B cell (primary cell): ENCODE data around the genes TNK1, SPEM2 and EFNB3.

DNA sequence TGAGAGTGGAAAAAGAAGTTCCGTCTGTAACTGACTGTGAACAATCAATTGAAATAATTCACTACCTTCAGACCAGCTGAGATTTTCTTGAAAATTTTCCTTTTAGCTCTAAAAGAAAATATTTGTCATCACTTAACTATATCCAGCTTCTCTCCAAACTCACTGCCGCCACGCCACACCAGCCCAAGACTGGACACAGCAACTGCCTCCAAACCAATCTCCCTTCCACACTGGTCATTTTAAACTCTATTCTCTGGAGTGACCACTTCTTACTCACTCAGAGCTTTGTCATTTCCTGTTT is 3.8 kb upstream of the CLDN7 start:
- PRO-cap: no peak
- CAGE, long polyA plus RNA: no peak

DNA sequence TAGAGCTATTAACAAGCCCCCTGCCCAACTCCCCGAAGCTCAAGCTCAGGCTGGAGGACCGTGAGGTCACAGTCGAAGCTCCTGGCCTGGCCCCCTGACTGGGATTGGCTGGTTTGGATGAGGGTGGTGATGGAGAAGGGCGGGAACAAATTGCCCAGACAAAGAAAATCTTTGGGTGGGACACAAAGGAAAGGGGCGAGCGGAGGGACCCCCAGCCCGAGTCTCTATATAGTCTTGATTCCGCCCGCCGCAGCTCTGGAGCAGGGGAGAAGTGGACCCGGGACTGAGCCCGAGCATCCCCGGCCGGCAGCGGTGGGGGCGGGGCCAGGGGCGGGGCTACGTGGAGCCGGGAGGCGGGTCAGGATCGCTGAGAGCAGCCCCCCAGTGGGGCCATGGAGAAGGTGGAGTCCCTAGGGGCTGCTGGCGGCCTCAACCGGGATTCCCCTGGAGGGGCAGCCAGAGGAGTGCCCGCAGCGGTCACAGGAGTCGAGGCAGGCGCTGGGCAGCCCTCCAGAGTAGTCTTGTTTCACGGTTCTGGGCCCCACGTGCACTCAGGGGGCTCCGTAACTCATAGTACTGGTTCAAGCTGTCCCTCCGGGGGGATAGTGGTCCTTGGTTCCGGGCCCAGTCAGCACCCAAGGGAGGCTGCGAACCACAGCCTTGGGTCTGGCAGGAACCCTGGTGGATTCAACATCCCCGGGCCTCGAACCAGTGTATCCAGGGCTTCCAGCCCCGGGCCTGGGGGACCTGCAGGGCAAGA is 1.1 kb upstream of the NEURL4 start:
- PRO-cap: bidirectional peak, plus-strand start at position 449 of the sequence, minus-strand start at position 257 of the sequence
- CAGE, long polyA plus RNA: no peak

DNA sequence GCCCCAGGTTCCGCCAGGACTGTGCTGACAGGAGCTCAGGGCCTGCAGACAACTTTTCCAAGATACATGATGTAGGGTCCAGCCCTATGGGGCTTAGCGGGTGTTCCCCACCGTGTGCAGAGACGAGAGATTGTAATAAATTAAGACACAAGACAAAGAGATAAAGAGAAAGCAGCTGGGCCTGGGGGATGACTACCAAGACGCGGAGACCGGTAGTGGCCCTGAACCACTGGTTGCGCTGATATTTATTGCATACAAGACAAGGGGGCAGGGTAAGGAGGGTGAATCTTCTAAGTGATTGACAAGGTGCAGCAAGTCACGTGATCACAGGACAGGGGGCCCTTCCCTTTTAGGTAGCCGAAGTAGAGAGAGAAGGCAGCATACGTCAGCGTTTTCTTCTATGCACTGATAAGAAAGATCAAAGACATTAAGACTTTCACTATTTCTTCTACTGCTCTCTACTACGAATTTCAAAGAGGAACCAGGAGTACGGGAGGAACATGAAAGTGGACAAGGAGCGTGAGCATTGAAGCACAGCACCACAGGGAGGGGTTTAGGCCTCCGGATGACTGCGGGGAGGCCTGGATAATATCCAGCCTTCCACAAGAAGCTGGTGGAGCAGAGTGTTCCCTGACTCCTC is 3.5 kb upstream of the NEURL4 start:
- PRO-cap: bidirectional peak, plus-strand start at position 439 of the sequence, minus-strand start at position 220 of the sequence
- CAGE, long polyA plus RNA: no peak

DNA sequence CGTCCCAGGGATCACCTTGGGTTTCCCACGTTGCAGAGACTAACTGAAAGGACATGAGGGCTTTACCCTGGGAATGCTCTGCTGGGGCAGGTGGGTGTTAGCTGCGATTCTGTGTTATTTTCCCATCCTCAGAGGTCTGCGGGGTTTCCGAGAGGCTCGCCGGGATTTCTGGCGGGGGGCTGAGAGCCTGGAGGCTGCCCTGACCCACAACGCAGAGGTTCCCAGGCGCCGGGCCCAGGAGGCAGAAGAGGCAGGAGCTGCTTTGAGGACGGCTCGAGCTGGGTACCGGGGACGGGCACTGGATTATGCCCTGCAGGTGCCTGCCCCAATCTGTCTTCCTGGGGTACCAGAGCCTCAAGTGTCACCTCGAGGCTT is 6.9 kb downstream of the ACAP1 start:
- PRO-cap: no peak
- CAGE, long polyA plus RNA: no peak

GRCh38 chr17:7380325-7380671 is 591 bp upstream of the TNK1 start:
- PRO-cap: no peak
- CAGE, long polyA plus RNA: no peak

DNA sequence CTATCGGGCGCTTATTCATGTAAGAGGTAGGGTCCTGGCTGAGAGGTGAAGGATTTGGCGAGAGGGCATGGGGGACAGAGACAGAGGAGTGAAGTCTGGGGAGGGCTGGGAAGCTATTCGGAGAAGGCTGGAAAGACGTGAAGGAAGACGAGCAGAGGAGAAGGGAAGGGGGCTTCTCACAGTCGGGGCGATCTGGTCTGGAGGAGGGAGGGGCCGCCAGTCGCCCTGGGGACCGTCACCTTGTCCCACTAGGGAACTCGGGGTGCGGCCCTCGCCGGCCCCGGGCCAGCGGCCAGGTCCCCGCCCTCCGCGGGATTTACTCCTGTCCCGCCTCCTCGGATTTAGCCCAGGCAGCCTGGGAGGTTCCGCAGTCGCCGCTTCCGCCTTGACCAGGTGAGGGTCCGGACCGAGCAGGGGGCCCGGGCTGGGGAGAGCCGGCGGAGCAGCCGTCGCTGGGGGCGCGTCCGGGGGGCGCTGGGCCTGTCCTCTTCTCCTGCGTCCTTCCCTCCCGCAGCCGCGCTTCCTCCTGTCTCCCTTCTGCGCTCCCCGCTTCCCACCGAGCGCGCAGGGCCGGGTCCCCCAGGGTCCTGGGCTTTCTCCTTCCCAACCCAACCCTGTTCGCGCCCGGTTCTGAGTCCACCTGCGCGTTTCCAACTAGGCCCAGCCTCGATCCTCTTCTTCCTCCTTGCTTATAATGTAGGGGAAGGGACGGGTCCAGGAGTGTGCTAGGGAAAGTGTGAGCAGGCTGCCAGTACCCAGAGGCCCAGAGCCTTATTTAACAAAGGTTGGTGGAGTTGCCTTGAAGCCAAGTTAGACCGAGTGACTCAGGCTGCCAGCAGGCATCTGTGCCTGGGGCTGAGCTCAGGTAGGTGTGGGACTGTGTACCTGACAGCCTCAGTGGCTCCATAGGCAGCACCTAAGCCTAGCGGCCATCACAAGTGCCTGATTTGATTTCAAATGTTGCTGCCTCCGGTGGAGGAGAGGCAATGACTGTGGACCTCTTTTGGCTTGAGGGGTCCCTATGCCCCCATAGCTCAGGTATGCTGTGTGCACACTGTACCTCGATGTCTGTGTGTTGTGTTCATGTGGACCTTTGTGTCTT is at the start of gene TNK1:
TSS of gene TNK1 (plus strand) at position 368 of the 1,102 bp plus-strand sequence.
- PRO-cap: no peak
- CAGE, long polyA plus RNA: no peak

DNA sequence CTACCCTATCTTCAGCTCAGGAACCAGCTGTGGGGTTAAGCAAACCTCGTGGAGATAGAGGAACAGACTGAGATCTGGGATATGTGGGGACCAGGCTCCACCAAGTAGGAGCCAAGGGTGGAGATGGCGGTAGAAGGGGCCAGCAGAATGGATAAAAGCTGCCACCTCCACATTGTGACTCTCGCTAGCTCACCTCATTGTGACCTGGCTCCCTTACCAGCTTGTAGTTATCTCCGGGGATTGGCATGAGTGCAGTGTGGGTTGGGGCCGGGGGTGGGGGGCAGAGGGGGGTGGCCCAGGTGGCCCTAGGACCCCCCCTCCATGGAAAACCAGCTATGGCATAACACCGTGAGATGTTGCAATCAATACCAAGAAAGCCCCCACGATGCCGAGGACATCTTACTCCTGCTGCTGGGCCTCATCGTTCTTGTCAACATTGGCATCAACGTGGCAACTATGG is at the start of gene SPEM2:
TSS of gene SPEM2 (plus strand) at position 249 of the 460 bp plus-strand sequence.
- PRO-cap: no peak
- CAGE, long polyA plus RNA: no peak

DNA sequence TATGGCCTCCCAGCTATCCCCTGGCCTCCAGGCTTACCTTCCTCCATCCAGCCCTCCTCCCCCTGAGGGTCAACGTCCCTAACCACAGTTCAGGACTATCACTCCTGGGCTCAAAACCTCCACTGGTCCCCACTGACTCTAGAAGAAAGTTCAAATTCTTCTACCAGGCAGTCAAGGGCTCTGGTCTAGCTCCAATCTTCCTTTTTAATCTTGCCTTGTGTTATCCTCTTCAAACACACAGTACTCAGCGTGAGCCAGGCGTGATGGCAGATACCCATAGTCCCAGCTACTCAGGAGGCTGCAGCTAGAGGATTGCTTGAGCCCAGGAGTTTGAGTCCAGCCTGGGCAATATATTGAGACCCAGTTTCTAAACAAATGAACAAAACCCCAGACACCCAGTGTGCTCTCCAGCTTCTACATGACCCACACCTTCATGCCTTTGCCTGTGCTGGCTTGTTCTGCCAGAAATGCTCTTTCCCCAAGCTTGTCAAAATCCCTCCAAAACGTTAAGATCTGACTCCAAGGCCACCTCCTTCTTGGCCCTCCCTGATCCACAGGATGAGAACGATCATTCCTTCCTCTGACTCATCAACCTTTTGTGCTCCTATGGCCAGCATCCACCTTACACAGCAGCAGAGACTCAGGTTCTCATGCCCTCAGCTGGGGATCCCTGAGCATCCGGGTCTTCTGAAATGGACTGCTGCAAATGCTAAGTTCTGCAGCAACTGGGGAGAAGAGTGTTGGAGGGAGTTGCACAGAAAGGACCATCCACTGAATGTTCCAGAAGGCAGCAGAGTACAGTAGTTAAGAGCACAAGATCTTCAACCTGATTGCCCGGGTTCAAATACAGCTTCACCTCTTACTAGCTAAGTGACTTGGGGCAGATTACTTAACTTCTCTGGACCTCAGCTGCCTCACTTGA is 3.1 kb downstream of the ZBTB4 start:
- PRO-cap: no peak
- CAGE, long polyA plus RNA: no peak

DNA sequence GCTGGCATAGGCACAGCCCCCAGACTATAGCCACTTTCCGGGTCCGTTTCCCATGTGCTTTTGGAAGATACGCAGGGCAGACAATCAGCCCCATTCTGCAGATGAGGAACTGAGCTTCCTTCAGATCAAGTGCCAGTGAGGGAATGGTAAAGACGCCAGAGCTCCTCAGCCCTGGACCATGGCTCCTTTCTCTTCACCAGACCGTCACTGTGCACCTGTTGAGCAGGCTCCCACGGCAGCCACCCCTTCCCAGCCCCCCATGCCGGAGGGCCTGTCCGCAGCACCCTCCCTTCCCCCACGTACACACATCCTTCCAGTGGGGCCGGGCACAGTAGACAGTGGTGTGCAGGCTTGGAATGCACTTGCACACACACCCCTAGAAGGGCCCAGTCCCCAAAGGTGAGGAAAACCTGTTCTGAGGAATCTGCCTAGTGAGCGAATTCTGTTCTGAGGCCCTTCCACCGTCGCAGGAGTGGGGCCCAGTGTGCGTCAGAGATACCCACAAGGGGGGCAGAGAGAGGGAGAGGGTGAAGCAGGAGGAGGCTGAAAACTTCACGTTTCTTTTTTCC is 2.1 kb downstream of the ZBTB4 start:
- PRO-cap: no peak
- CAGE, long polyA plus RNA: no peak

DNA sequence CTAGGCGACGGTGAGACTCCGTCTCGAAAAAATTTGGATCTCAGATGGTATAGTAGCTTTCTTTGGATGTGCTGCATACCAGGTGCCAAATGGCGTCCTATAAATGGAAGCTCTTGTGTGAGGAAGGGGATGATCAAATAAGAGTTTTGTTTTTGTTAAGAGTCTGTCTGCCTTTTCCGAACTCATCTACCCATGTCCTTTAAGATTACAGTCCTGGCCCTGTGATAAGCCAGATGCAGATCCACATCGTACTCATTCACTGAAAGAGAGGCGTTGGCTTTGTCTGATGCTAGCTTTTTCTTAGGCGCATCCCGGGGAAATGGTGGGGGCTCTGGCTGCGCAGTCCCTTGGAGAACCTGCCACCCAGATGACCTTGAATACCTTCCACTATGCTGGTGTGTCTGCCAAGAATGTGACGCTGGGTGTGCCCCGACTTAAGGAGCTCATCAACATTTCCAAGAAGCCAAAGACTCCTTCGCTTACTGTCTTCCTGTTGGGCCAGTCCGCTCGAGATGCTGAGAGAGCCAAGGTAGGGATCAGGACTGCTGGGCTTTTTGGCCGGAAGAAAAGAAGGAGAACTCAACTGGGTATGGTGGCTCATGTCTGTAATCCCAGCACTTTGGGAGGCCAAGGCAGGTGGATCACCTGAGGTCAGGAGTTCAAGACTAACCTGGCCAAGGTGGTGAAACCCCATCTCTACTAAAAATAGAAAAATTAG is 26.9 kb downstream of the SLC35G6 start:
- PRO-cap: no peak
- CAGE, long polyA plus RNA: no peak

- PRO-cap: no peak
- CAGE, long polyA plus RNA: no peak
Observed at GRCh38 chr17:7511384-7511788, 30.1 kb downstream of the SLC35G6 start.

DNA sequence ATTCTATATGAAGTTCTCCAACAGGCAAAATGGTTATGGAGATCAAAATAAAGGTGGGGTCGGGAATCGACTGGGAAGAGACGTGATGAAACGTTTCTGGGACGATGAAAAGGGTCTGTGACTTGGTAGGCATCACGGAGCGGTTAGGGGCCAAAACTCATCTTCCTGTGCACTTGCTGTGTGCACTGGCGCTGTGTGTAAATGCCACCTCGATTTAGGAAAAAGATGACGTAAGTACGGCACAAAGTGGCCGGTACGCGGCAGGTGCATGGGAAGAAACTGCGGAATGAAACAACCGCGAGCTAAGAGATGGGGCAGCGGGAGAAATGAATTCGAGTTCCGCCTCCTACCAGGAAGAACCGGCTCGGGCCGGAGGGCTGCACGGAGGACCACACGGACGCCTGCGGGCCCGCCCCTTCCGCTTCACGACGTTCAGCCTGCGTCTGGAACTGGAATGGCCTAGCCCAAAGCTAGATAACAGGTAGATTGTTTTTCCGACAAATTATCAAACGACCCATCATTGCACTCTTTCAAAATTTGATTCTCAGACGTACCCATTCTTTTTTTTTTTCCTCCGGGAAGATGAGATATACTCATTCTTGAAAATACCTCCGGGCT is 1.4 kb downstream of the TP53 start:
- PRO-cap: bidirectional peak, plus-strand start outside the sequence, minus-strand start at position 288 of the sequence
- CAGE, long polyA plus RNA: no peak

GRCh38 chr17:7704359-7705694 is at the start of gene EFNB3:
Gene EFNB3 (plus strand): TSS chr17:7705202.
- PRO-cap: no peak
- CAGE, long polyA plus RNA: no peak

DNA sequence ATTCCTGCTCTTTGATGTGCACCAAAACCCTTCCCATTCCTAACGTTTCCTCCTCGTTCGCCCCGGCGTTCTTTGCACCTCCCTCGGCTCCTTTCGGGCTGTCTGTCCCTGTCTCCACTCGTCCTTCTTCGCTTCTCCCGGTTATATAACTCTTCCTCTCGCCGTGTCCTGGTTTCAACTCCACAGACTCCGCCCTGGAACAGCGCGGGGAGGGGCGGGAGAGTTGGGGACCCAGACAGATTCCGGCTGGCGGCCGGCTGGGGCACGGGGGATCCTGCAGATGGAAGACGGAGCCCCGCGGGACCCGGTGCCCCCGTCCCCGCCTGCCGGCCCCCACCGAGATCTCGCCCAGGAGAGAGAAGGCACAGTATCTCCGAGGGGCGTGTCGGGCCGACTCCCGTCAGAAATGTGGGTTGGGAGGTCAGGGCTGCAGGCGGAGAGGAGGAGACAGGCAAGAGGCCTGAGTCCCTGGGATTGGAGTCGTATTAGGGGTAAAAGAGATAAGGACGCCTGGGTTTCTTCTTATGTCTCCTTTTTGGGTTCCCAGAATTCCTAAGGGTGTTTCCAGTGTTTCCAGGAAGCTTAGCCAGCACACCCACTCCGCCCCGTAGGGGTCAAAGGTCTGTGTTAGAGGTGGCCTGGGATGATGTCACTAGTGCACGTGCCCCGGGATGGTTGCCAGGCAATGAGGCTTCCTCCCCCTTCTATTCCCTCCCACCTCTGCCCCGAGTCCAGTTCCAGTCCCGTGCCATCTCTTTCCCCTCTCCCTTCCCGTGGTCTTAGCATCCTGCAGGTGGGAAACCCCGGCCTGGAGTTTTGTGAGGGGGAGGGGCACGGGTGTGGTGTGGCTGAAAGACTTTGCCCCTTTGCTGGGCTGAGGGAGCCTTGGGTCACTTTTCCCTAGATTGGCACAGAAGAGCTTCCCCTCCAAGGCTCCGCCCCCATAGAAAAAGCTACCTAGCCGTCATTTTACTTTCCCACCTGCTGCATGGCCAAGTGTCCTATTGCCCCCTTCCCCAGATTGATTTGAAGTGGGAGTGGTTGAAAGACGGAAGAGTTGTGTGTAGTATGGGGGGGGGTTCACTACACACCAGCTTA is 2.5 kb downstream of the KDM6B start:
- PRO-cap: bidirectional peak, plus-strand start at position 238 of the sequence, minus-strand start outside the sequence
- CAGE, long polyA plus RNA: no peak

DNA sequence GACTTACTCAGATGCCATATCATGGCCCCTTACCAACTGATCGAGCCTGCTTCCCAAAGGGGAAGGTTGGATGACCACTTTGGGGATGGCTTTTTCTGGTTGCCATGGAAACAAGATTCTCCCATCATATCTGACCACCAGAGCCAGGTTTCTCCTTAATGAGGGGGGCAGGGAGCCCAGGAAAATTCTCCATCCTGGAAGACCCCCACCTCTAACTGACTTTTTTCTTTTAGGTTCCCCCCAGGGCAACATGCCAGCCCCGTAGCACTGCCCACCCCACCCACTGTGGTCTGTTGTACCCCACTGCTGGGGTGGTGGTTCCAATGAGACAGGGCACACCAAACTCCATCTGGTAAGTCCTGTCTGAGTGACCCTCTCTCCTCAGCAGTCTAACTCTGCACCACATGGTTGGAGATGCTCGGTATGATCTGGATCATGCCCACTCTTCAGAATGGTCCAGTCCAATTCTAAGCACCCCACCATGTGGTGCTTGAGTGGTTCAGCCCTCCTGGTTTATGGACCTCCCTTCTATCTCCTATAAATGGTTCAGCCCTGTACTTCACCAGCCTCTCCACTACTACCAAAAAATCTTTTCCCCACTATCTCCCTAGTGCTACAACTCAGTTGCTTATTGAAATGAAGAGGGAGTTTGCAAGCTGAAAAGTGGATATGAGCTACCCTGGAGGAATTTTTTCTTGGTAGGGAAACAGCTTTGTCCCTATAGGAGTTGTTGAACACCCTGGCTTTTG is 5.8 kb downstream of the KDM6B start:
- PRO-cap: no peak
- CAGE, long polyA plus RNA: no peak

DNA sequence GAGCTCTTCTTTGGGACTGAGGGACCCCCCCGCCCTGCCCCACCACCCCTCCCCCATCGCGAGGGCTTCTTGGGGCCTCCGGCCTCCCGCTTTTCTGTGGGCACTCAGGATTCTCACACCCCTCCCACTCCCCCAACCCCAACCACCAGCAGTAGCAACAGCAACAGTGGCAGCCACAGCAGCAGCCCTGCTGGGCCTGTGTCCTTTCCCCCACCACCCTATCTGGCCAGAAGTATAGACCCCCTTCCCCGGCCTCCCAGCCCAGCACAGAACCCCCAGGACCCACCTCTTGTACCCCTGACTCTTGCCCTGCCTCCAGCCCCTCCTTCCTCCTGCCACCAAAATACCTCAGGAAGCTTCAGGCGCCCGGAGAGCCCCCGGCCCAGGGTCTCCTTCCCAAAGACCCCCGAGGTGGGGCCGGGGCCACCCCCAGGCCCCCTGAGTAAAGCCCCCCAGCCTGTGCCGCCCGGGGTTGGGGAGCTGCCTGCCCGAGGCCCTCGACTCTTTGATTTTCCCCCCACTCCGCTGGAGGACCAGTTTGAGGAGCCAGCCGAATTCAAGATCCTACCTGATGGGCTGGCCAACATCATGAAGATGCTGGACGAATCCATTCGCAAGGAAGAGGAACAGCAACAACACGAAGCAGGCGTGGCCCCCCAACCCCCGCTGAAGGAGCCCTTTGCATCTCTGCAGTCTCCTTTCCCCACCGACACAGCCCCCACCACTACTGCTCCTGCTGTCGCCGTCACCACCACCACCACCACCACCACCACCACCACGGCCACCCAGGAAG is 6.9 kb upstream of the TMEM88 start:
- PRO-cap: no peak
- CAGE, long polyA plus RNA: no peak

- PRO-cap: no peak
- CAGE, long polyA plus RNA: no peak
Observed at GRCh38 chr17:7888975-7890035, 716 bp downstream of the CHD3 start.

GRCh38 chr17:7897836-7898134 is 9.2 kb downstream of the CHD3 start:
- PRO-cap: no peak
- CAGE, long polyA plus RNA: no peak

GRCh38 chr17:7905823-7906457 is 10.1 kb downstream of the RNF227 start:
- PRO-cap: no peak
- CAGE, long polyA plus RNA: no peak

- PRO-cap: no peak
- CAGE, long polyA plus RNA: no peak
Observed at GRCh38 chr17:7997074-7997618, 5.3 kb upstream of the GUCY2D start.